HT1080 (cell line): ENCODE data around the gene WAPL.

GRCh38 chr10:84336685-84337660, 8.6 kb downstream of the CCSER2 start:
RAMPAGE:
- cytosol, long total RNA = no peak
- long total RNA = no peak
- nucleus, long total RNA = no peak

GRCh38 chr10:84371107-84372157, 43.0 kb downstream of the CCSER2 start:
RAMPAGE:
- cytosol, long total RNA = no peak
- long total RNA = no peak
- nucleus, long total RNA = no peak

DNA sequence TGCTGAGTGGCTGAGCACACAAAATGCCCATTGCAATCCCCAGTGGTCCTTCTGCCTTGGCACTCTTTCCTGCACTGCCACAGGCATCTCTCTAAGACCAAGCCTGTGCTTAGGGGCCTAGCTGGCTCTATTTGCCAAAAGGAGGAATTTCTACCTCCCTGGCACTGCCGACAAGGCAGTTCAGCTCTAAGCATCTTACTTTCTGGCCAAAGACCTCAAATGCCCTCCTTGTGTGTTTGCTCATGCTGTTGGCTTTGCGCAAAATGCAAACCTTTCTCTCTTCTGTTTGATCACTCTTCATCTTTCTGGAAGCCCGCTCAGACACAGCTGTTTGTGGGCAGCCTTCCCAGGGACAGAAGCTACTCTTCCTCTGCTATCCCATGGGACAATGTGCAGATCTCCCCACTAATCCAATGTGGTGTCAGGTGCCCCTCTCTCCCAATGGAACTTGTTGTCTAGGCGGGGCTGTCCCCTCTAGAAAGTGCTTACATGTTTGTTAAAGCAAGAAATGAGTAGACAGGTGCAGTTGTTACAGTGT, 278.6 kb downstream of the CCSER2 start:
RAMPAGE:
- cytosol, long total RNA = no peak
- long total RNA = no peak
- nucleus, long total RNA = no peak

DNA sequence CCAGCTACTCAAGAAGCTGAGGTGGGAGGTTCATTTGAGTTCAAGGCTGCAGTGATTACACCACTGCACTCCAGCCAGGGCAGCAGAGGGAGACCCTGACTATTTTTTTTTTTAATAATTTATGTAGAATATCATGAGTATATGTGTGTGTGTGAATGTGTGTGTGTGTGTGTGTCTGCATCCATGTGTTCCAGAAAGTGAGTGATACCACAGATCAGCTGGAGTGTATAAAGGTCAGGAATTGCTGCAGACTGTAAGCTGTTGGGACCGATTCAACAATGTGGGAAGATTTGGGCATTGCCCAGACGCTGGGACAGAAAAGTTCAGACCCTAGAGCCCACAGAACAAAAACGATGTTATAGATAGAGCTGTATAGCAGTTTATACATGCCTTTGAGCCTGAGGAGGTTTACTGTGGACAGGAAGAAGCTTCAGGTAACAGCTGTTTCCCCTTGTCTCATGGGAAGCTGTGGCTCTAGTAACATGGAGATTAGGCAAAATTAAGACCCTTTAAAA, 435.6 kb downstream of the CCSER2 start:
RAMPAGE:
- cytosol, long total RNA = no peak
- long total RNA = no peak
- nucleus, long total RNA = no peak

RAMPAGE:
- cytosol, long total RNA = no peak
- long total RNA = no peak
- nucleus, long total RNA = no peak
These were observed 75.4 kb downstream of the WAPL start for GRCh38 chr10:86446103-86446622.

DNA sequence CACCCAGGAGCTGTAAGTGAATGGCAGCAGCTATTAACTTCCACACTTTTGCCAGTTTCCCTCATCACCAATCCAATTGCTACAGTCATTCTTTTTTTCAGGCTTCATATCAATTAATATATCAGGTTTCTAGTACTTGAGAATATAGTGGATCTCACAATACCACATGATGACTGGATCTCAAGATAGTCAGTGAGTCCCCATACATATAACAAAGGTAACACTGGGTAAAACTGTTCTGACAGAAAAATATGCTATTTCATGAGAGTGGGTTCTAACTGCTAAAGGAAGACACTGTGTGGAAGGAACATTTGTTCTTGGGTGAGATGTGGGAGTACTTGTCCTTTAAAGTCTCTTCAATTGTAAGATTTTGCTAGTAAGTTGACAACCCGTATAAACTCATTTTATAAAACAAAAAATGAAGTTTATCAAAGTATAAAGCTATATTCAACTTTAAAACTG, 35.6 kb downstream of the WAPL start:
RAMPAGE:
- cytosol, long total RNA = no peak
- long total RNA = no peak
- nucleus, long total RNA = no peak

DNA sequence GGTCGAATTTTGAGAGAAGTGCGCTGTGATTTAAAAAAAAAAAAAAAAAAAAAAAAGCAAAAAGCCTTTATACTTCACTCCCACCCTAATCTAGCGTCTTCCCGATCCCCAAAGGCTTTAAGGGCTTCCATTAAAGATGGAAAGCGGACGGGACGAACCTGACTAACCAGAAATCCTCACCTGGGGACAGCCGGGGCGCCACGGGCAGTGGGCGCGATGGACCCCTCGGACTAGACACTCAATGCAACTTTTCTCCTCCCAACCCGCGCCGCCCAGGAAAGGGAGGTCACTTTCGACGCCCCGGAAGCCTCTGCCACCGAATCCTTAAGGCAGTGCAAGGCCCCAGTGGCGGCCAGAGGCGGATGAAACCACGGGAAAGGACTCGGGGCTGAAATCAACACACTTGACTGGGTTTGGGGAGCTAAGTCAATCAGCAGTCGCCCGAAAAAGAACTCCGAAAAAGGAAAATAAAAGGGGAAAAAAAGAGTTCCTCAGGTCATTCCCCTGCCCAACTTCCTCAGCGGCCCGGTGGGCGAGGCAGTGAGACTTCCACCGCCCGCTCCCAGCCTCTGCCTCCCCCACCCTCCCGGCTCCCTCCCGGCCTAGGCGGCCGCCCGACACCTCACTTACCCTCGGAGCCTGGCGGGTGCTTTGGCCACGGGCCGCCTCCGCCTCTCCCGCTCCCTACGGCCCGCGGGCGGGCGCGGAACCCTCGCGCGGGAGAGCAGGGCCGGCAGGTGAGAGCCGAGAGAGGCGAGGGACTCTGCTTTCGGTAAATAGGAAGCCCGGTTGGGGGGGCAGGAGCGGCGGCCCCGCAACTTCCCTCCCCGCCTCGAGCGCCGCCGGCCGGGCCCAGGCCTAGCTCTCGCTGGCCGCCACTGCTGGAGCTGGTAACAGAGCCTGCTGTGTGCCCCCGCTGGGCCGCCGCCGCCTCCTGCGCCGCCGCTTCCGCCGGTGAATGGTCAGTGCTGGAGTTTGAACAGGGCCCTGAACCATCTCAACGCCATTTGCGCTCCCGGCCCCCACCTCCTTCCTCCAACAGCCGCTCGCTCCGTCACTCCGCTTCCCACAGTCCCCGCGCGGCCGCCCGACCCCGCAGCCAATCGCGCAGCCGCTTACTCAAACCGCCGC, at the start of gene WAPL:
WAPL (minus strand) TSS at position 1,058 of the 1,131 bp plus-strand sequence.
RAMPAGE:
- cytosol, long total RNA = no peak
- long total RNA = no peak
- nucleus, long total RNA = no peak

RAMPAGE:
- cytosol, long total RNA = no peak
- long total RNA = no peak
- nucleus, long total RNA = no peak
These were observed 1.9 kb upstream of the OPN4 start for GRCh38 chr10:86652450-86652940.

RAMPAGE:
- cytosol, long total RNA = no peak
- long total RNA = no peak
- nucleus, long total RNA = no peak
These were observed 6.6 kb upstream of the LDB3 start for GRCh38 chr10:86661566-86662233.

DNA sequence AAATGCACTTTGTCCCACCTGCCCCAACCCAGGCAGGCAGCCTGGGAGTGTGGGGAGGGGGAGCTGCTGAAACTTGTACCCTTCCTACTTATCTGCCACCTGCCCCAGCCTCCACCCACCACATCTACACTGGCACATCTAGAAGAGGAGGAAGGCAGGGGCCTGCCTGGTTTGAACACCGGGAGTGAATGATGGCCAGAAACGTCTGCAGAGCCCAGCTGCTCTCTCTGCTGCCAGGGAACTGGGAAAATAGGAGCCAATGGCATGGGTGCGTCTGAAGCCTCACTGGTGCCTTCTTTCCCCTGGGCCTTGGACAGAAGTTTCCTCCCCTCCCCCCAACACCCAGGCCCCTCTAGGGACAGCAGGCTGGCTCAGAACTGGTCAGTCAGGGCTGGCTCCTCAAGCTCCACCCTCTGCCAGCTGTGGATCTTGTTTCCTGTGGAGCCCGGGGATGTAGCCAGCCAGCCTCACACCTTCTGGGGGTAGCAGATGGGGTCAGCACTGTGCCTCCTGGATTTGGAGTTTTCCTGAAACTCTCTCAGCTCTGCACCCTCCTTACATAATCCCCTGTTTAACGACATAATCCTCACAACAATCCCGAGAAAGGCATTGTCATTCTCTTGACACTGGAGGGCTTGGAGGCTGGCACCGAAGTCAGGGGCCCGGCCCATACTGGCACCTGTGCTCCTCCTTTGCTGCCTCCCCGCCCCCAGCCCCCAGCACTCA, 5.5 kb downstream of the LDB3 start:
RAMPAGE:
- cytosol, long total RNA = no peak
- long total RNA = no peak
- nucleus, long total RNA = no peak

GRCh38 chr10:86755367-86756383, 744 bp upstream of the BMPR1A start:
RAMPAGE:
- cytosol, long total RNA = no peak
- long total RNA = no peak
- nucleus, long total RNA = no peak

DNA sequence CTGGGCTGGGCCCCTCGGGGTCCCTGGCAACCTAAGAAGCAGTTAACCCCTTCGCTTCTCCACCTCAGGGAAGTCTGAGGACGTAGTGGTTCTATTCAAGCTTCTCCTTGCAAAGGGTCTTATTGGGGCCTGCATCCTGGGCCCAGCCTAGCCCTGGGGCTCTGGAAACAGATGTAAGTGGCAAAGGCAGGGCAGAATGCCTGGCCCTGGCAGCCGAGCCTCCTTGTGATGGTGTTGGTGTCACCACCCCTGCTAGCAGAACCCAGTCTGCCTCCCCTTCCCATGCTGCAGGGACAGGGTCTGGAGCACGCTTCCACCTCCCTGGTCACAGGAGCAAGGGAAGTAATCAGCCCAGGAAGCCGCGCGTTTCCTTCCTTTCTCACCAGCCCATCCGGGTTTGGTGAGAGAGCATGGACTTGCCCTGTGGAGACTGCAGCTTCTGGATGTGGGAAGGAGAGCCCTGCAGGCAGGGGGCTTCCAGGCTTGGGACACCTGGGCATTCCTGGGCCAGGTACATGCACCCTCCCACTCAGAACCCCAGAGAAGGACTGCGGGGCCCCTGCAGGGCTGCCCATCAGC, 2.0 kb downstream of the MMRN2 start:
RAMPAGE:
- cytosol, long total RNA = no peak
- long total RNA = no peak
- nucleus, long total RNA = no peak

RAMPAGE:
- cytosol, long total RNA = no peak
- long total RNA = no peak
- nucleus, long total RNA = no peak
These were observed 25.4 kb downstream of the FAM25A start for GRCh38 chr10:87045573-87045849.

RAMPAGE:
- cytosol, long total RNA = no peak
- long total RNA = no peak
- nucleus, long total RNA = no peak
These were observed 34.0 kb downstream of the GLUD1 start for GRCh38 chr10:87060686-87061081.

DNA sequence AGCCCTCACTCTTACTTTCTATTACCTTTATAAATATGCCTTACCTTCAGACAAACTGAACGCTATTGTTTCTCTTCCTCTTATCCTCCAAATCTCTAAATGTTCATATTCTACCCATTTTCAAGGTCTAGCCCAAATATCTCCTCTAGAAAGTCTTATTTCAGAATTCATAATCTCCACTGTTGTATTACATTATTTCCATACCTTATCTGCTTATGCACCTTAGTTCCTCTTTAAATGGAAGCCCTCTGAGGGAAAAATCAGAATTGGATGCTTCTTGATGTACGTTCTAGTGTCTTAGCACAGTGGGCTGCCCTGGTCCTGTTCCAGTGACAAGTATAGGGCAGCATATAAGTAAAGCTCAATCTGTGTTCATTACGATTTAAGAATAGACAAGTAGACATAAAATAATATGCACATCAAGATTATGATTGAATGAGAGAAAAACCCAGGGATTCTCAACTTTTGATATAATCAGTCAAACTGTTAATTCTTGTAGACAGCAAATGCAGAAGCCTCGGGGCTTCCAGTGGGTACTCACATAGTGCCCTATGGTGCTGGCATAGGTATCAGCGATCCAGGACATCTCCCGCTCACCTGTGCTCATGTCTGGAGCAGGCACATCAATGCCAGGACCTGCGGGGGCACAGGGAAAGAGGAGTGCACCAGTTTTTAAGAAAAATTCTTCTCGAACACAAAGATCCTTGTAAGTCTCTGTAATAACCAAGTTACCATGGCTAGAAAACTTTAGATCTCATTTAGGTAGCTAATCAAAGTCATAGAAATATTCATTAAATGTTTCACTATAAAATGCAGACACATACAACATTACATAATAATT, 26.9 kb downstream of the GLUD1 start:
RAMPAGE:
- cytosol, long total RNA = no peak
- long total RNA = no peak
- nucleus, long total RNA = no peak

RAMPAGE:
- cytosol, long total RNA = no peak
- long total RNA = no peak
- nucleus, long total RNA = no peak
These were observed 12.4 kb downstream of the SHLD2 start for GRCh38 chr10:87107393-87107826.

RAMPAGE:
- cytosol, long total RNA = no peak
- long total RNA = no peak
- nucleus, long total RNA = no peak
These were observed 11.1 kb upstream of the NUTM2A start for GRCh38 chr10:87214010-87214647.

RAMPAGE:
- cytosol, long total RNA = no peak
- long total RNA = no peak
- nucleus, long total RNA = no peak
These were observed 414 bp upstream of the MINPP1 start for GRCh38 chr10:87504313-87504644.

GRCh38 chr10:87546047-87546541, 41.4 kb downstream of the MINPP1 start:
RAMPAGE:
- cytosol, long total RNA = no peak
- long total RNA = no peak
- nucleus, long total RNA = no peak

GRCh38 chr10:87557463-87558098, 52.9 kb downstream of the MINPP1 start:
RAMPAGE:
- cytosol, long total RNA = no peak
- long total RNA = no peak
- nucleus, long total RNA = no peak